ENCODE results near the genes RRAGC and AKIRIN1.

DNA sequence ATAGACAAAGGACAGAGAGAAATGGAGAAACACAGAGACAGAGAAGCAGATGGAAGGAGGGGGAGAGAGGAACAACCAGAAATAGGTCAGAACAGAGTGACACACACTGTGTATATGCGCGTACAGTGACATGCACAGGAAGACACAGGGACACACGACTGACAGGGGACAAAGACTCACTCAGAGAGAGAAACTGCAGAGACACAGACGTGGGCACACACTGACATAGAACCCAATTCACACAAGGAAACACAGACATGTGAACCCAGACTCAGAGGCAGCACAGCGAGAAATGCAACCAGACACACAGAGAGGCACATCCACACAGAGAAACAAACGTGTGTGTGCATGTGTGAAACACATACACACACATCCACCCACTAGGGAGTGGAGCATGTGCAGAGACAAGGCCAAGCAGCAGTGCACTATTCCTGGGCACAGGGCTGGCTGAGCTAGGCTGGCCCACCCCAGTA lies 123.3 kb upstream of the CSF3R start:
- RRBS: no CpG with 5 or more reads among the region's 6 CpGs

GRCh38 chr1:37479558-37479912 lies 5.2 kb downstream of the ZC3H12A start:
- RRBS: 18% methylated on average over 4 of the region's 14 CpGs

- RRBS: no CpG with 5 or more reads among the region's 8 CpGs
These were observed 1.4 kb downstream of the MEAF6 start for GRCh38 chr1:37513048-37513624.

GRCh38 chr1:37686164-37686687 lies 4.1 kb downstream of the C1orf109 start:
- RRBS: no CpG with 5 or more reads among the region's 6 CpGs

GRCh38 chr1:37732369-37732781 lies 32.5 kb downstream of the EPHA10 start:
- RRBS: no CpG with 5 or more reads among the region's 8 CpGs

- RRBS: no CpG with 5 or more reads among the region's 9 CpGs
These were observed 6.5 kb downstream of the INPP5B start for GRCh38 chr1:37939900-37941148.

GRCh38 chr1:37985736-37986103 lies 4.1 kb downstream of the SF3A3 start:
- RRBS: no CpG with 5 or more reads among the region's 6 CpGs

- RRBS: no CpG with 5 or more reads among the region's 15 CpGs
These were observed 5.8 kb downstream of the FHL3 start for GRCh38 chr1:37999135-38000252.

- RRBS: 56% methylated on average over 18 of the region's 39 CpGs
These were observed 702 bp downstream of the FHL3 start for GRCh38 chr1:38004394-38005229.

GRCh38 chr1:38008844-38009701 lies 3.5 kb upstream of the UTP11 start:
- RRBS: no CpG with 5 or more reads among the region's 4 CpGs

DNA sequence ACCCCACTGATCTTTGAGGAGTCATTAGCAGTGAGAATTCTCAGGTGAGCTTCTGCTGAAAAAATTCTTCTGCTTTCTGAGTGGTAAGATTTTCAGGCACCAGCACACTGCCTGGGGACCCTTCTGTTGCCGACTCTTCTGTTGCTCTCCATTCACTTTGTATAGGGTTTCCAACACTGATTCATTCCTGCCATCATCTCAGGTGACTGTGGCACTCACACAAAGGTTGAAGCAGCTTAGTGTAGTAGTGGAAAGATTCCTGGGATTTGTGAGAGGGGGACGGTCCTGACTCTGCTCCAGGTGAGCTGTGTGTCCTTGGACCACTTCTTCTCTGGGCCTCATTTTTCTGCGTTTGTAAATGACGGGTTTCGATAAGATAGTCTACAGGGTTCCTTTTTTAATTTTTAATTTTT lies 9.4 kb downstream of the UTP11 start:
- RRBS: no CpG with 5 or more reads among the region's 5 CpGs

DNA sequence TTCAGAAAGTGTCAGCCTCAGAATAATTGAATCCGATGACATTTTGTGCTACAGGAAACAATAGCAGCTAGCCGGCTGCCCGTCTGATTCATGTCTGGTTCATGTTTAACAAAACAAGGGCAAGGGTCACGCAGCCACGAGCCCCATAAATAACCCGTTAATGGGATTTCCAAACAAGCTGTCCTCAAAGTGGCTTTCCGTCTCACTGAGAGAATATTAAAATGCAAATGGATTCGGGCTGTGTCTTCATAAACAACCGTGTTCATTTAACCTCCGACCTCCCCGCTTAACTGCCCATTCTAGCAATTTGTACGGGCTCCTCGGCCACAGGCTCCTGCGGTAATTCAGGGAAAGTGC lies 200.3 kb upstream of the POU3F1 start:
- RRBS: no CpG with 5 or more reads among the region's 14 CpGs

DNA sequence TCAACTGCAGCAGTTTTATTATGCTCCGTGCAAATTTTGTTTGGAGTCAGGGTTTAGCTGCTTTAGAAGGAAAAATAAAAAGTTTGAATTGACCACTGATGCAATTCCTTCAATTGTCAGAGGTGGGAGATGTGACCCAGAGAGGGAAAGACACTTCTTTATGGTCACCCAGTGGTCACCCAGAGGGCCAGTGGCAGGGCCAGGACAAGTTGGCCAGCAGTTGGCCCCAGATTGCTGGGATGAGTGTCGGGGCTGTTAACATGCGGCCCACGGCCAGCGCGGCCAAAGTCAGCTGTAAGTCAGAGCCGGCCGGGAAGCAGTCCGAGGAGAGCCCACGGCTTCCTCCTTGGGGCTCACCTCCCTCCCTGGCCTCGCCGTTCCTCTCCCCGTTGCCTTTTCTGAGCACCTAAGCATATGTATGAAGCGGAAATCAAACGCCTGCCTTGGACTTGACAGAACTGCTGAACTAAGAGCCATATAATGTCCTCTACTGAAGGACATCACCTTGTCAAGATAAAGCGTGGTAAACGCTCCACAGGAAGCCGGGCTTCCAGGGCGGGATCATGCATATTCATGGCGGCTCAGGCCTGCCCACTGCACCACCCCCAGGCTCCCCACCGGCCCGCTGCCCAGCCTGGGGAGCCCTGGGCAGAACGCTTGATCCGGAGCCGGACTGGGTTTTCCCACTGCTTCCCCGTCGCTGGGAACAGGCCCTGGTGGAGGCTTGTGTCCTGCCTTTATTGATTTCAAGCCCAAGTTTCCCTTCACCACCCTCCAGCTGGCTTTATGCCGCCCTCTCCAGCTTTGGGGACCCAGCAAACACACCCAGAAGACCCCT lies 245.4 kb upstream of the POU3F1 start:
- RRBS: 10% methylated on average over 7 of the region's 28 CpGs

GRCh38 chr1:38858672-38859822 lies at the start of gene RRAGC:
TSS of gene RRAGC (minus strand) at chr1:38859772.
- RRBS: 3% methylated on average over 12 of the region's 90 CpGs

GRCh38 chr1:38940259-38940715 lies 1.3 kb downstream of the RHBDL2 start:
- RRBS: no CpG with 5 or more reads among the region's 7 CpGs

DNA sequence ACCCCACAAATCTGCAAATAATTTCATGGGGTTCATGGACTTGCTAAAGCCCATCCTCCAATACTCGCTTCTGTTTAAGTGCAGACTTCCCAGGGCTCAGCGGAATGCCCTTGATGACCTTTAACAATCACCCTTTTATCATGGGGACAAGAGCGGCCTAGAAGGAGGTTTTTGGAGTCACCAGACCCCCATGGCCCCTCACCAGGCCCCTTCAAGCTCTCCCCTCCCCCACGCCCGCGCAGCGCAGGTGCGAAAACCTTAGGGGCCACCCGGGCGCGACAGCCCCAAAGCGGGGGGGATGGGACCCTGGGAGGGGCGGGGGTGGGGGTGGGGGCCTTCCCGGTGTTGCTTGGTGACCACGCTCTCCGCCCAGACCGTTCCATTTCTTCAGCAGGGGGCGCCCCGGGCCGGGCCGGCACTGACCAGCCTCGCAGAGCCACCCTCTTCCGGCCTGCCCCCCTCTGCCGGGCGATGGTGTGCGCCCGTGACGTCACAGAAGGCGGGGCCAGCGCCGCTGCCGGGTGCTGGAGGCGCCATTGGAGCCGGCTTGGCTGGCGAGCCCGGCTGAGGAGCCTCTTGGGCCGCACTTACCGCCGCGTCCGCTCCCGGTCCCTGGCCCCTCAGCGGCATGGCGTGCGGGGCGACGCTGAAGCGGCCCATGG lies at the start of gene AKIRIN1:
AKIRIN1 (plus strand) TSS at position 524 of the 662 bp plus-strand sequence.
- RRBS: 2% methylated on average over 26 of the region's 48 CpGs

DNA sequence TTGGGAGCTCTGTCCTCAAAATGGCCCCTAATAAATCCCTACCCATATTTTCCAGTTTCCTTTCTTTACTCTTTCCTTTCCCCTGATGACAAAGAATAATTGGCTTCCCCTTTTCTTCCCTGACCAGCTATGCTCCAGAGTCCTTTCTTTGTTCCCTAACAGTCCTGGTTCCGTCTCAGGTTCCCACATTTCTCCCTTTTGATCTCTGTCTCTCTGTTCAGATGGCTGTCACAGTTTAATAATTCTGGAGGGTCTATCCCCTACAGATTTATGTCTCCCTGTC lies 78.1 kb downstream of the NDUFS5 start:
- RRBS: no CpG with 5 or more reads among the region's 1 CpG

DNA sequence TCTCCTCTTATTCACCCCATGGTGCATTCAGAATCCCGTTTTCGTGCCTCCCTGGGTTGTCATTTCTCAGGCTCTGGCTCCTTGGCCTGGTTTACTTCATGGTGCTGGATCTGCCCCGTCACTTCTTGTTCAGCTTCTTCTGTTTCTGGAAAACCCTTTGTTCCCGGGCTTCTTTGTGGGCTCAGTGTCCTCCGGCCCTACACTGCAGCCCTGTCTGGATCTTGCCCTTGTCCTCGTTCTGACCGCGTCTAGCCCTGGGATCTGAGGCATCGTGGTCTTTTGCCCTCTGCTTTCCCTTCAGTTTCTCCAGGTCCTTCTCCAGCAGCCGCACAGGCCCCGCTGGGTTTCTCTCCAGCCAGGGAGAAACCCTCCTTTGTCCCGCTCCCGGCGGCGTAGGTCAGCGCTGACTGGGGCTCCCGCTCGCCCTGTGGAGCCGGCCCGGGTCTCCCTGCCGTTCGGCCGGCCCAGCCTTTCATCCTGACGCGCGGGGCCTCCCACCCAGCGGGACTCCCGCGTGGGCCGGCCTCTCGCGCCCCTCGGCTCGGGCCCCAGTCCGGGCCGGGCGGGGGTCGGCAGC lies 78.6 kb downstream of the NDUFS5 start:
- RRBS: 31% methylated on average over 16 of the region's 38 CpGs

DNA sequence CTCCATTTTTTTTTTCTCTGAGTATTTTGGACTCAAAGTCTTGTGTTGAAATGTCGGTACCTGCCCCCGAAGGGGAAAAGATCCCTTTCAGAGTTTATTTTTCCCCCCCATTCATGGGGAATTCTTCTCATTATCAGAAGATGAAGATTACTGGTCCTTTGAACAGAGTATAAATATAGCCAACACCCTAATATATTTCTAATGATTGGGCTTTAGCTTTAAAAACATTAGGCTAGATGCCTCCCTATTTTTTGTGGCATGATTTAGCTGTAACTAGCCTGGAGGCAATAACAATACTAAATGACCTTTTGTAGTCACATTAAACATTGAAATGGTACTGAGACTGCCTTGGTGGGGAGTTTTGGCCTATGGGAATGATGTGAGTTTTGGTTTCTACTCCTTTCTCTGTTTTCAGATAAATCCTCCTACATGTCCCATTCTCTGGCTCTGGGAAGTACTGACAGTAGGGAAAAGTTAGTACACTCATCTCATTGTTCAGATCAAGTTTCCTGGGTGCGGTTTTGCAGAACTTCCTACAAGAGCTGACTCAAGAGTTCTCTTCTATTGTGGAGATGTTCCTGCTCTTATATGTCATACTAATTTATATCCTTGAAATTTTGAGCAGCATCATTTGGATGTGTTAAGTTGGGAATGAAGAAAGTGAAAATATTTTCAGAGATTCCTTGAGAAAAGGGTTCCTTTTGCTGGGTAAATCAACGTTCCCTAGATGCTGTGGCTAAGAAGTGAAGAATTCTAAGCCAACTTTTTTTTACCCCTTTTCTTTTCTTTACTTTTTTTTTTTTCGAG lies 74.2 kb upstream of the MACF1 start:
- RRBS: no CpG with 5 or more reads among the region's 5 CpGs

DNA sequence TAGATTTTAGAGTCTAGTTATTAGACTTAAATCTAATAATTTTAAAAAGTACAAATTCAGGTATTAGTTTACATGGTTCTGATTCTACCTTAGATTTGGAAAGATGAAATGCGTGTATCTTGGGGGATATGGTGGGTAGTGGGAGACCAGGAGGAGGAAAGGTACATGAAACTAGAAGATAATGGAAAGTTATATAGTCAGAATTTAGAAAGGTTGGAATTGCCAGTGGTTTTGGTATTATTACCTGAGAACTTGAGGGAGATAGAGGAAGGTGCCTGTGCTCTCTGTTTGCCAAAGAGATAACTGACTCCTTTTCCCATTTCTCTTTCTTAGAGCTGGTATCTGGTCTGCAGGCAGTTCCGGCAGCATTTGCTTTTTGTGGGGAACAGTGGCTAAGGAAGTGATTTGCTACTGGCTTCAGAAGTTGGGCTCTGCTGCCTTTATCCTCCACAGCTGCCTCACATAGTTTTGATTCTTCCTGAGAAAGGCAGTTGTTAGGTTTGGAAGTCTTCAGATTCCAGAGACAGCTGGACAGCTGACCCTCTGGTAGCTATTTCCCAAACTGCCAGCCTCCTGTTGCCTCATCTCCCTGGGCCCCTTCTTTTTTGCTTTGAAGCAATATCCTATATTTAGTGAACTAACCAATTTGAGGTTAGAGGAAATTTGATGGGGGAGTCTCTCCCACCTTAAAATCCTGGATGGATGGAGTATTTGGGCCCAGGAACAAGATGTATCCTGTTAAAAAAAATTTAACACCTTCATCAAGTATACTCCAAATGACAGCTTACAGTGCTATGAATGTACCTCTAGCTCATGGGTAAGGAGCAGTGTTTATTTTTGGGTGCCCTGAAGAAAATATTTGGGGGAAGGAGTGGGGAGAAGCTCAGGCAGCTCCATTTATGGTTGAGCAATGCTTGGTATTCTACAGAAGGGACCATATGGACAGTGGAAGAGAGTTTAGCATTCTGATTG lies 62.5 kb upstream of the MACF1 start:
- RRBS: no CpG with 5 or more reads among the region's 2 CpGs